Tongue (tissue), 2 donors: Measurements from ENCODE around the genes CUL4A and ADPRHL1.

GRCh38 chr13:112783473-112784045 lies 93.7 kb downstream of the ATP11A start:
- RAMPAGE, long total RNA: no peak

DNA sequence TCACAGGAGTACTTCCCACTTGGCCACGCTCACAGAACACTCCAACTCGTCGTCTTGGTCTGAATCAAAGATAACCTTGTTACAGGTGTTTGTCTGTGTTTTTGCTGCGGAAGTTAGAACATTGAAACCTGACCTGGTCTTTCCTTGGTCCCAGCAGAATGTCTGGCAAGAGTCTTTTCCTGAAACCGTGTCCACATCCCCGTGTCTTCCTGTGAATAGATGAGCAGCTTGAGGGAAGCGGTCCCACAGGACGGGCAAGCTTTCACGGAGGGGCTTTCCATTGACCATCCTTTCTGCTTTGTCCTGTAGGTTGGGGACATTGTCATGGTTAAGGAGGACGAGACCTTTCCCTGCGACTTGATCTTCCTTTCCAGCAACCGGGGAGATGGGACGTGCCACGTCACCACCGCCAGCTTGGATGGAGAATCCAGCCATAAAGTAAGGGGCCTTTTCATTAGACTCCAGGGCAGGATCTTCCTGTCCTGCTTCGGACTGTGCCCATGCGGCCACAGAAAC lies 126.0 kb downstream of the ATP11A start:
- RAMPAGE, long total RNA: no peak

DNA sequence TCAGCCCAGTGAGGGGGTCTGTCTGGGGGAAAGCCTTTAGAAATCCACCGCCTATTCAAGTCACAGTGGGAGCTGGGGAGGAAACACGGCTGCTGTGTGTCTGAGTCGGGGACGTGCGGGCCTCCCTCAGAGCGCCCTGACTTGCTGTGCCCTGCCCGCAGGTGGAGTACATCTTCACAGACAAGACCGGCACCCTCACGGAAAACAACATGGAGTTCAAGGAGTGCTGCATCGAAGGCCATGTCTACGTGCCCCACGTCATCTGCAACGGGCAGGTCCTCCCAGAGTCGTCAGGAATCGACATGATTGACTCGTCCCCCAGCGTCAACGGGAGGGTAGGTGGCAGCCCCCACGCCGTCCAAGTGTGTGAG lies 137.8 kb upstream of the MCF2L start:
- RAMPAGE, long total RNA: no peak

- RAMPAGE, long total RNA: no peak
These were observed 107.0 kb upstream of the MCF2L start for GRCh38 chr13:112861936-112862555.

- RAMPAGE, long total RNA: no peak
These were observed 95.5 kb upstream of the MCF2L start for GRCh38 chr13:112873200-112874170.

DNA sequence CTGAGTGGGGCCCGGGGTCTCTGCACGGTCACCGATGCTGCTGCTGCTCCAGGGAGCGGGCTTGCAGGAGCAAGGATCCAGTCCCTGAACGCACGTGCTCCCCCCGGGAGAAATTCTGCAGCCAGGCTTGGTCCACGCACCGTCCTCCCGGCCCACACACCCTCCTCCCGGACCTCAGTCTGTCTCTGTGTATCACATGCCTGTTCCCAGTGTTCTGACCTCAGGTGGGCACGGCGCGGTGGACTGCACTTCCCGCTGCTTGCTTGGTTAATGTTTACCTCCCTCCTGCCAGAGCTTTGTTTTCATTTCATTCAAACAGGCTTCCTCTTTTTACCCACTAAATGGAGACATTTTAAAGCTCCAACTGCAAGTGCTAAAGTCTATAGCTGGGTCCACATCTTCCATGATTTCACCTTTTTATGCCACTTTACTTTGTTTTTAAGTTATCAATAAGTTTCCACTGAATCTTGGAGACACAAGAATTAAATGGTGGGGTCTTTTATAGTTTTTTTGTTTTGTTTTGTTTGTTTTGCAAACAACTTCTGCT lies 76.1 kb upstream of the MCF2L start:
- RAMPAGE, long total RNA: no peak

DNA sequence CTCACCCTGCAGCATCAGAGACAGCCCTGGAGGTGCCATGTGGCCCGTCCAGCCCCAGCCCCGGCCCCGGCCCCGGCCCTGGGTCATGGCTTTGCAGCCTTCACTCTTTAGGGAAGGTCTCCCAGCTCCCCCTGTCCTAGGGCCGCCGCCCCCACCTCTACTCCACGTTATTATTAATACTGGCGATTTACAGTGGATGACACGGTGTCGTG lies 71.2 kb upstream of the MCF2L start:
- RAMPAGE, long total RNA: no peak

DNA sequence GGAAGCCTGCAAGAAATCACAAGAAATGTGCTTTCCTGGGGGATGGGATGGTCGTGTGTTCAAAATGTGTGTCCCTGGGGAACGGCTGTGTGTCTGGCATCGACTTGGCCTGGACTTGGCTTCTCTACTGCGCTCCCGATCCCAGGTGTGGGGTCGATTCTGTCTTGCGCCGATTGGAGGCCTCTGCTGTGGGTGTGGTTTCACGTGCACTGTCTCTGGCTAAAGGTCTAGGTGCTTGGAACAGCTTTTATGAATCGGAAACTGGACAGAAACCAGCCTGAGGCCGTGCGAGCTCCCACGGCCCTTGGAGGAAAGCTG lies 29.5 kb downstream of the MCF2L start:
- RAMPAGE, long total RNA: no peak

DNA sequence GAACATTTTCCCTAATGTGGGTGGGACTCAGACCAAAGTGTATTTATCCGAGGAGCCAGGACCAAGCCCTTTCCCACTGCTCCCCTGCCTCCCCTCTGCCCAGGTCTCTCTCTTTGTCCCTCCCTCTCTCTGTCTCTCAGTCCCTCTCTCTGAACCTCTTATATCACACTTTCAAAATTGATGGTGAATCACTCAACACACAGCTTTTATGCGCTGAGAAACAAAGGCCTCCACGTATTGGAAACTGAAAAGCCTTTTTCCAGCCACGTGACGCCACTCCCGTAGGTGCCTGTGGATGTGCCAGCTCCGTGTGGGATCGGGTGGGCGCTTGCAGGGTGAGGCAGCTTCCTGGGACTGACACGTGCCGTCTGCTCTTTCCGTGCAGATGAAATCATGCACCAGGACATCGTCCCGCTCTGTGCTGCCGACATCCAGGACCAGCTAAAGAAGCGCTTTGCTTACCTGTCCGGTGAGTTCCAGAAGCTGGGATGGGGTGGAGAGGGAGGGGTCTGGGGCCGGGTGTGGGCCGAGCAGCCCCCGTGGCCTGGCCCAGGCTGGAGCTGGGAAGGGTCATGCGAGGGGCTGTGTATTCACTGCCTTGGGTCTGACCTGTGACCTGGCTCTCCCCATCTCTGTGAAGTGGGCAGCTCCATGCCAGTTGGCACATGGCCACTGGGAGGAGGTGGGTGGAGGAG lies 45.5 kb downstream of the MCF2L start:
- RAMPAGE, long total RNA: no peak

- RAMPAGE, long total RNA: no peak
These were observed 41.2 kb upstream of the F7 start for GRCh38 chr13:113063990-113065117.

- RAMPAGE, long total RNA: no peak
These were observed 15.2 kb downstream of the F10 start for GRCh38 chr13:113137587-113138407.

DNA sequence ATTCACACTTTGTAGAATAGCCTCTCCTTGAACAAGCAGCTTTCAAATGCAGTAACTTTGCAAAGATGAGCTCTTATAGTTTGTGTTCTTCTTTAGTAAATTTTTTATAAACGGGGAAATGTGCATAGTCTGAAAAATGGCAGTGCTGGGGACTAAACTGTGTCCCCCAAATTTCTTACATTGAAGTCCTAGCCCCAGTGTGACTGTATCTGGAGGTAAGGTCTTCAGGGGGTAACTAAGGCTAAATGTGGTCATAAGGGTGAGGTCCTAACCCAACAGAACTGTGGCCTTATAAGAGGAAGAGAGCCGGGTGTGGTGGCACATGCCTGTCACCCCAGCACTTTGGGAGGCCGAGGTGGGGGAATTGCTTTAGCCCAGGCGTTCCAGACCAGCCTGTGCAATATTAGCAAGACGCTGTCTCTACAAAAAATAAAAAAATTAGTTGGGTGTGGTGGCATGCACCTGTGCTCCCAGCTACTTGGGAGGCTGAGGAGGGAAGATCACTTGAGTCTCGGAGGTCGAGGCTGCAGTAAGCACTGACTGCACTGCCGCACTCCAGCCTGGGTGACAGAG lies 17.8 kb downstream of the PROZ start:
- RAMPAGE, long total RNA: no peak

- RAMPAGE, long total RNA: no peak
These were observed at the start of gene CUL4A for GRCh38 chr13:113209423-113210558. Gene CUL4A, plus strand, starts transcription at chr13:113209613.

DNA sequence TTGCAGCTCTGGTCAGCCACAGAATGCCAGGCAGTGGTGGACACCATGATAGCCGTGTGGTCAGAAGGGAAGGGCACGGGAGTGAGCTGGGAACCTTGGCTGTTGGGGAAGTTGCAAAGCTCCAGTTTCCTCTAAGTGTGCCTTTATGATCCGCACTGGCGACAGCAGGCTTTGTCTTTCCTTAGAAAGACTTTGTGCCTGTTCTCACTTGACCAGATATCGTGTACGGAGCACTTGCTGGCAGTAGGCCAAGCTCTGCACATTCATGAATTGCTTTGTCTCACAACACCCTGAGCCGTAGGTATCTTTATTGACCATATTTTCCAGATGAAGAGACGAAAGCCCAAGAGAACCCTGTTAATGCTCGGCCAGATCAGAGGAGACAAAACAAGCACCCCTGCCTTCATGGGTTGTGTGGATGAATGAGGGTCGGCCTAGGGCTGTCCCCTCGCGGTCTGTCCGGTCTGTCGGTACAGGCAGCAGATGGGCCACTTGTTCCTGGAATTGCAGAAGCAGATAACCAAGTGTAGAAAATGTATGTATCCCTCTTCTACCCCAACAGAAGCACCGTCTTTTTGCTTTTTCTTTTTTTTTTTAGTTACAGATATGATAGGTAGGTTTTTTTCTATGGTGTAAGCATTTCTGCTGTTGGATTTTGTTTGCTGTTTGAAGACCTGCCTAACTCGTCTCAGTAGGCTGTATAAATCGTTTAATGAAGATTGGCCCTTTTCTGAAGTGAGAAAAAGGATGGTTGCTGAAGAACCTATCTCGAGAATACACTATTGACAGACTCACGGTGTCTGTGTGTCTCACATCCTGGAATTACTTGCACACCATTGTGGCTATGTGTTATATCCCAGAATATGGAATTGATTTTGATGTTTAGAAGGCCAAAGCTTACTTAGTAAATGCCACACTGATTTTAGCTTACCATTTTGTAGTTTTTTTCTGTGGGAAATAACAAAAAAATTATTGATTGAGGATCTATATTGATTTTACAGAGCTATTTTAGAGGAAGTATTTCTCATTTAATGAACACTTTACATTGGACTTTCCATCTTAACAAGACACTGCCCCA lies 15.4 kb downstream of the CUL4A start:
- RAMPAGE, long total RNA: no peak

- RAMPAGE, long total RNA: no peak
These were observed 43.5 kb downstream of the CUL4A start for GRCh38 chr13:113252845-113253352.

- RAMPAGE, long total RNA: no peak
These were observed 16.4 kb downstream of the LAMP1 start for GRCh38 chr13:113313359-113313949.

- RAMPAGE, long total RNA: no peak
These were observed 16.0 kb upstream of the GRTP1 start for GRCh38 chr13:113379938-113380316.

DNA sequence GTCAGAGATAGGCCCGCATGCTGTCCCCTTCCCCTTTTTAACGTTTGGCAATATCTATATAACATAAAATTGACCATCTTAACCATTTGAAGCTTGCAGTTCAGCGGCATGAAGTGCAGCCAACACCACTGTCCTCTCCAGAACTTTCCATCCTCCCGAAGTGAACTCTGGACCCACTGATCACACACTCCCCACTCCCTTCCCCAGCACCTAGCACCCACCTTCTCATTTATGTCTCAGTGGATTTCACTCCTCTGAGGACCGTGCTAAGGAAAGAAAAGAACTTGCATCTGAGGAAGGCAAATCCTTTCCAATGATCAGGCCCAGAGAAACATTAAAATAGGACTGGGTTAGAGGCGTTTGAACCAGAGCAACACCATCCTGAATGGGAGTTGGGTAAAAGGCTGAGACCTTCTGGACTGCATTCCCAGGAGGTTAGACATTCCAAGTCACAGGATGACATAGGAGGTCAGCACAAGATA lies 16.4 kb upstream of the GRTP1 start:
- RAMPAGE, long total RNA: no peak

DNA sequence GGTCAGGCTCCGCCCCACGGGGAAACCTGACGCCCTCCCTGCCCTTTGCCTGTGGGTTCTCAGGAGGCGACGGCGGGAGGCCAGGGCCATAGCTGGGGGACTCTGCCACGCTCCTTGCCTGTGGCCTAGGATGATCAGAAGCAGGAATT lies 41.3 kb upstream of the GRTP1 start:
- RAMPAGE, long total RNA: start-site peak on the plus strand centred at position 72 of the sequence, 36 bp wide, 14 and 7 reads in 2 replicates

- RAMPAGE, long total RNA: no peak
These were observed at the start of gene ADPRHL1 for GRCh38 chr13:113453399-113454015. Gene ADPRHL1, minus strand, starts transcription at chr13:113453488.